IMR-90 (cell line): Measurements from ENCODE around the genes ANKS4B and PRKCB.

GRCh38 chr16:20884135-20884955 lies 15.8 kb downstream of the DCUN1D3 start:
- RRBS, result no CpG with 5 or more reads among the region's 7 CpGs
CAGE:
- cytosol, long polyA plus RNA, result no peak
- long polyA plus RNA, result no peak
- nucleus, long polyA plus RNA, result no peak

GRCh38 chr16:21100410-21100801 lies 50.2 kb downstream of the DNAH3 start:
- RRBS, result no CpG with 5 or more reads among the region's 4 CpGs
CAGE:
- cytosol, long polyA plus RNA, result no peak
- long polyA plus RNA, result no peak
- nucleus, long polyA plus RNA, result no peak

DNA sequence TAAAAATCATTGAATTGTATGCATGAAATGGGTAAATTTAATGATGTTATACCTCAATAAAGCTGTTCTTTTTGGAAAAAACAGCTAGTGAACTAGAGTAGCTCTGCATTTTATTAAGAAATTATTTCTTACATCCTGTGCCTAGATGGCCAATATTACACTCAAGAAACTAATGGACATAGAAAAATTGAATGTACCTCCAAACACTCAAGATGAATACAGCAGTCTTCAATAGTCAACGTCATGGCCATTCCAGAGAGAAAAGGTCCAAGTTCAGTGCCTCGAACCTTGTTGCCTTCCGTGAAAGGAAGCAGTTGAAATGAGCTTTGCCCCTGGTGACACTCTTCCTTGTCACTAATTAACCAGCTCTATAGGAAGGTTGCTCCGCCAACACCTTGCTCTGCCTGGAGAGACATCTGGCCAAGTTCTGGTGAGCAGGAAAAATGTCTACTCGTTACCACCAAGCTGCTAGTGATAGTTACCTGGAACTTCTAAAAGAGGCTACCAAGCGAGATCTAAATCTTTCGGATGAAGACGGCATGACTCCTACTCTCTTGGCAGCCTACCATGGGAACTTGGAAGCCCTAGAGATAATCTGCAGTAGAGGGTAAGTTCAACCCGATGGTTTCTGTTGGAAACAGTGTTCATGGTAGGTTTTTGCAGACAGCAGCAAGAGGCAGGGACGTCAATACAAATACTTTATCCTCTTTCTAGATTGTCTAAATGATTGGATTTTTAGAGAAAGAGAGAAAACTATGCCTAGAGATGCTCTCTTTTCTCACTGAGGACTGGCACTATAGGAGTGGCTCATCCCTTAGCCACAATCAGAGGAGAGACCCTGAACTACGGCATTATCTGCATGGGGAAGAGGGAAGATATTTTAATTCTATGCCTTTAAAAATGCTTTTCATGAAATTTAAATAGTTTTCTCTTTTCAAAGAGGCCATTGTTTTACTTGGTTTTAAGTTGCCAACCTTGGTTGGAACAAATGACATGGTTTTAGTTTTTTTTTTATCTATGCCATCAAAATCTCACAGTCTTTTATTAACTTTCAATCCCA lies at the start of gene ANKS4B:
ANKS4B (plus strand) TSS at position 405 of the 1,060 bp plus-strand sequence.
- RRBS, result no CpG with 5 or more reads among the region's 11 CpGs
CAGE:
- cytosol, long polyA plus RNA, result no peak
- long polyA plus RNA, result no peak
- nucleus, long polyA plus RNA, result no peak

DNA sequence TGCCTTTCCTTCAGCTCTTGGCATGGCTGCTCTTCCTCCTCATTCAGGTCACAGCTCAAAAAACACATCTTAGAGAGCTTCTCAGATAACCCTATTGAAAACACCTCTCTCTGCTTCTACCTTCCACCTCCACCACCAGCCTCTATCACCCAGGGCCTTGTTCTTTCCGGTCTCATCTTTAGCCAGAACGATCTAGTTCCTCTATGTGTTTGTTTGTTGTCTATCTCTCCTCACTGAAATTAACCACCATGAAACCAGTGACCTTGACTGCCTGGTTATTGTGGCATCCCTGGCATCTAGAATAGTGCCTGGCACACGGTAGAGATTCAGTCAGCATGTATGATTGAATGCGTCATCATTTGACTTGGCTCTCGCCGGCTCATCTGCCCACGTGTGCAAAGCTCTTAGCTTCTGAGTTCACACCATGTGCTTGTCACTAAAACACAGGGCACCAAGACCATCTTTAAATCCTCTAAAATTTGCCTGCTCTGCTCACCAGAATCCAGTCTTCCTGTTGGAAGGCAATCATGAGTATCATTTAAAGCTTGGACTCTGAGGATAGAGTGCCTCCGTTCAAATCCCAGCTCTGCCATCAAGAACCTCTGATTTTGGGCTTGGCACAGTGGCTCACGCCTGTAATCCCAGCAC lies 12.6 kb downstream of the CRYM start:
- RRBS, result no CpG with 5 or more reads among the region's 9 CpGs
CAGE:
- cytosol, long polyA plus RNA, result no peak
- long polyA plus RNA, result no peak
- nucleus, long polyA plus RNA, result no peak

- RRBS, result no CpG with 5 or more reads among the region's 16 CpGs
CAGE:
- cytosol, long polyA plus RNA, result no peak
- long polyA plus RNA, result no peak
- nucleus, long polyA plus RNA, result no peak
These were observed 81.9 kb upstream of the CRYM start for GRCh38 chr16:21359932-21360465.

DNA sequence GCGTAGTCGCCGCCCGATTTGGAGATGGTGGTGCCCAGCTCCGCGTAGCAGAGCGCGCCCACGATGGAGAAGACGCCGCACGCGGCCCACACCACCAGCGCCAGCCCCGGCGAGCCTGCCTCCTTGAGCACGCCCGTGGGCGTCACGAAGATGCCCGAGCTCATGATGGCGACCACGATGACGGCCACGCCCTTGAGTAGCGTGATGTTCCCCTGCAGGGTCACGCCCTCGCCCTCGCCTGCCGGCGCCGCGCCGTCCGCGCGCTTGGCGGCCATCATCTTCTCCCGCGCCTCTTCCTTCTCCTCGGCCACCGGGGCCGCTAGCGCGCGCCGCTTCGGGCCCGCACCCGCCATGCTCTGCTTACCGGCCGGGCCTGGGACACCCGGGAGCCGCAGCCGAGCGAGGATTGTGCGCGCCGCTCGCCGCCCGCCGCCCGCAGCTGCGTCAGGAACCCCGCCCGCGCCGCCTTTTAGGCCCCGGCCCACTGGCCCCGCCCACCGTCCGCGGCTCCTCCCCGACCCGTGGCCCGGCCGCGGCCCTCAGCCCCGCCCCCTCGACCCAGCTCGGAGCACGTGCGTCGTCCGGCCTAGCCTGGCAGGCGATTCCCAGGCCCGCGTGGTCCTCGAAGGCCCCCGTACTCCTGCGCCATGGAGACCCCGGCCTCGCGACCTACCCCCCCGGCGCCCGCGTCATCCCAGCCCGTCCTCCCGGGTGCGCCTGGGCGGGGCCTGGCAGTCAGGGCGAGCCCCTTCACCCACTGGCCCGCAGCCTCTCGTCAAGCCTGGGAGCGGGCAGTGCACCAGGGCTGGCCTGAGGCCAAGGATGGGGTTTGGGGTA lies 79.1 kb upstream of the METTL9 start:
- RRBS, result under 1% methylated on average over 7 of the region's 107 CpGs
CAGE:
- cytosol, long polyA plus RNA, result no peak
- long polyA plus RNA, result no peak
- nucleus, long polyA plus RNA, result start-site peak on the minus strand centred at position 426 of the sequence, 121 bp wide, 23 and 66 reads in 2 replicates

DNA sequence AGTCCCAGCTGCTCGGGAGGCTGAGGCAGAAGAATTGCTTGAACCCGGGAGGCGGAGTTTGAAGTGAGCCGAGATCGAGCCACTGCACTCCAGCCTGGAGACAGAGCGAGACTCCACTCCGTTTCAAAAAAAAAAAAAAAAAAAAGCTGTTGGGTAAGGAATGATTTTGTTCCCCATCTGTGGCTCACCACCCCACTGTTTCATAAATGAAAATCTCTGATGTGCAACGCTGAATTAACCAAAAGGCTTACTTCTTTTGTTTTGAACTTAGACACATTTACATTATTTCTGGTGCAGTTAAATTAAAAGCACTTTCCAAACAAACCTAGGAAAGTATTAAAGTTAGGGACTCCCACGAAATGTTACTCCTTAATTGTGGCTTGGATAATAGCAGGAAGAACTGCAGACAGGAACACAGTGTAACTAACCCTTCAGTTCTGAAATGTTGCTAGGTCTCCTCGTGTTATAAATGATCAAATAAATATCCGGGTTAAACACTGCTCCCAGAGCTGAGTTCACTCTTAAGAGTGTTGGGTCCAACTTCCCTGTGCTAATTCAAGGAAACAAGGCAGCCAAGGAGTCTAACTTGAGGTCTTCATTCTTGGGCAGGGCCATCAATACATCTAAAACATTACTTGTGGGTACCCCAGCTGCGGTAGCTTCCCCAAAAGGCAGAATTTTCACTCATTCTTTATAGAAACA lies 998 bp upstream of the METTL9 start:
- RRBS, result no CpG with 5 or more reads among the region's 12 CpGs
CAGE:
- cytosol, long polyA plus RNA, result no peak
- long polyA plus RNA, result no peak
- nucleus, long polyA plus RNA, result no peak

- RRBS, result no CpG with 5 or more reads among the region's 17 CpGs
CAGE:
- cytosol, long polyA plus RNA, result no peak
- long polyA plus RNA, result no peak
- nucleus, long polyA plus RNA, result no peak
These were observed 14.1 kb upstream of the EEF2K start for GRCh38 chr16:22191726-22192726.

DNA sequence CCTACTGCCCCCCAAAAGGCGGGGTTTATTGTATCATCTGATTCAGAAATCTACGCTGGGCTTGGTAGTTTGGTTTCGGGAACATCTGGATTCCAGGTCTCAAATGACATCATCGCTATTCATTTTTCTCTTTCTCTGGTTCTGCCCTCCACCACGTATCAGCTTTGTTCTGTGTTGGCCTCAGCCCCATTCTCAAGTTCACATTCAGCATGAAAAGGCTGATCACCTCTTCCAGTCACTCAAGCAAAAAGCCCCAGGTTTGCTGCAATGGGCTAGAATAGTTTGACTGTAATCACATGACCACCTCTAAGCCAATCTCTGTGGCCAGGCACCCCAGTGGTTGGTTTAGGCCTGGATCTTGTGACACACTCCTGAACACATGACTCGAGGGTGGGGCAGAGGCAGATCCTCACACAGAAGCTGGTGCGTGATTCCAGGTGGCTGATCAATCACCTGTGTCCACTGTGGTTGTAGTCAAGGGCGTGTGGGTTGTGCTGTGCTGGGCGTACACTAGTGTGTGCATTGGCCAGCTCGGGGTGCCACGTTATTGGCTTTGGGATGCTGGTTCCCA lies 11.8 kb downstream of the EEF2K start:
- RRBS, result no CpG with 5 or more reads among the region's 11 CpGs
CAGE:
- cytosol, long polyA plus RNA, result no peak
- long polyA plus RNA, result no peak
- nucleus, long polyA plus RNA, result no peak

- RRBS, result no CpG with 5 or more reads among the region's 15 CpGs
CAGE:
- cytosol, long polyA plus RNA, result no peak
- long polyA plus RNA, result no peak
- nucleus, long polyA plus RNA, result no peak
These were observed 14.5 kb downstream of the EEF2K start for GRCh38 chr16:22220513-22221137.

- RRBS, result no CpG with 5 or more reads among the region's 5 CpGs
CAGE:
- cytosol, long polyA plus RNA, result no peak
- long polyA plus RNA, result no peak
- nucleus, long polyA plus RNA, result no peak
These were observed 17.3 kb downstream of the CDR2 start for GRCh38 chr16:22357103-22357571.

DNA sequence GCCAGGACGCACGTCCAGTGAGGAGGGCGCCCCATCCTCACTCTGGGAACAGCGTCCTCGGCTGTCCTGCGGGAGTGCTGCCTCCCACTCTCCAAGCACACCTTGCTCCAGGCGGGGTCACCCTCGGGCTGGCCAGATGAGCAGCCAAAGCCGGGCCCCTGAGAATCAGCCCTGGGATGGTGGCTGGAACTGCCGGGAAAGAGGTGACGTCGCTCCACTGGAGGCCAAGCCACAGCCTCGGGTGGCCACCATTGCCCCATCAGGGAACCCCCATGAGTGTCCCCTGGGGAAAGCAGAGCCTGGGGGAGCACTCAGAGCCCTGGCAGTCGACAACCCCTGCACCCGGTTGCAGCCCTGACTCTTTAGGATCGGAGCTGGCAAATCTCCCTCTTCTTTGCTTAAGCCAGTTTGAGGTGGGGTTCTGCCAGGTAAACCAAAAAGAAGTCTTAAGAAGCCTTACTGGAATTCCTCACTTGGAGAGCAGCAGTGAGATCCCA lies 51.1 kb upstream of the CDR2 start:
- RRBS, result no CpG with 5 or more reads among the region's 16 CpGs
CAGE:
- cytosol, long polyA plus RNA, result no peak
- long polyA plus RNA, result no peak
- nucleus, long polyA plus RNA, result no peak

DNA sequence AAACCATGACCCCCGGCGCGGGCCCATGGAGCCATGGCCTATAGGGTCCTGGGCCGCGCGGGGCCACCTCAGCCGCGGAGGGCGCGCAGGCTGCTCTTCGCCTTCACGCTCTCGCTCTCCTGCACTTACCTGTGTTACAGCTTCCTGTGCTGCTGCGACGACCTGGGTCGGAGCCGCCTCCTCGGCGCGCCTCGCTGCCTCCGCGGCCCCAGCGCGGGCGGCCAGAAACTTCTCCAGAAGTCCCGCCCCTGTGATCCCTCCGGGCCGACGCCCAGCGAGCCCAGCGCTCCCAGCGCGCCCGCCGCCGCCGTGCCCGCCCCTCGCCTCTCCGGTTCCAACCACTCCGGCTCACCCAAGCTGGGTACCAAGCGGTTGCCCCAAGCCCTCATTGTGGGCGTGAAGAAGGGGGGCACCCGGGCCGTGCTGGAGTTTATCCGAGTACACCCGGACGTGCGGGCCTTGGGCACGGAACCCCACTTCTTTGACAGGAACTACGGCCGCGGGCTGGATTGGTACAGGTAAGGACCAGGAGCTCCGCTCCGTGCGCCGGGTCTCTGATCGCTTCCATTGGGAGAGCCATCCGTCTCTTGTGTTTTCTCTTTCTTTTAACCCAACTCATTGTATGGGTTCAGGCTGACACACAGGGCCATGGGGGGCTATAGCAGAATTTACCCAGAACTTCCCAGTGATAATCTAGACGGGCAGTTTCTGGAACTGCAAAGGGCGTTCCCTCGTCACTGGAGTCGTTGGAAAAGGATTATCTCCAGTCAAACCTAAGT lies 805 bp downstream of the HS3ST2 start:
- RRBS, result 6% methylated on average over 26 of the region's 64 CpGs
CAGE:
- cytosol, long polyA plus RNA, result no peak
- long polyA plus RNA, result no peak
- nucleus, long polyA plus RNA, result no peak

- RRBS, result no CpG with 5 or more reads among the region's 10 CpGs
CAGE:
- cytosol, long polyA plus RNA, result no peak
- long polyA plus RNA, result no peak
- nucleus, long polyA plus RNA, result no peak
These were observed 80.6 kb downstream of the USP31 start for GRCh38 chr16:23068591-23069020.

DNA sequence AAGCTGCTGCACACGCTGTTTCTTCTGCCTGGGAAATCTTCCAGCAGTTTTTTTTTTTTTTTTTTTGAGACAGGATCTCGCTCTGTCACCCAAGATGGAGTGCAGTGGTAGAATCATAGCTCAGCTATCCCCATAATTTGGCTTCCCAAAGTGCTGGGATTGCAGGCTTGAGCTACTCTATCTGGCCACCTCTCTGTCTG lies 34.8 kb upstream of the SCNN1B start:
- RRBS, result no CpG with 5 or more reads among the region's 2 CpGs
CAGE:
- cytosol, long polyA plus RNA, result no peak
- long polyA plus RNA, result no peak
- nucleus, long polyA plus RNA, result no peak

- RRBS, result no CpG with 5 or more reads among the region's 6 CpGs
CAGE:
- cytosol, long polyA plus RNA, result no peak
- long polyA plus RNA, result no peak
- nucleus, long polyA plus RNA, result no peak
These were observed 13.5 kb upstream of the COG7 start for GRCh38 chr16:23466205-23467133.

GRCh38 chr16:23538488-23538964 lies 18.6 kb downstream of the EARS2 start:
- RRBS, result no CpG with 5 or more reads among the region's 5 CpGs
CAGE:
- cytosol, long polyA plus RNA, result no peak
- long polyA plus RNA, result no peak
- nucleus, long polyA plus RNA, result no peak

DNA sequence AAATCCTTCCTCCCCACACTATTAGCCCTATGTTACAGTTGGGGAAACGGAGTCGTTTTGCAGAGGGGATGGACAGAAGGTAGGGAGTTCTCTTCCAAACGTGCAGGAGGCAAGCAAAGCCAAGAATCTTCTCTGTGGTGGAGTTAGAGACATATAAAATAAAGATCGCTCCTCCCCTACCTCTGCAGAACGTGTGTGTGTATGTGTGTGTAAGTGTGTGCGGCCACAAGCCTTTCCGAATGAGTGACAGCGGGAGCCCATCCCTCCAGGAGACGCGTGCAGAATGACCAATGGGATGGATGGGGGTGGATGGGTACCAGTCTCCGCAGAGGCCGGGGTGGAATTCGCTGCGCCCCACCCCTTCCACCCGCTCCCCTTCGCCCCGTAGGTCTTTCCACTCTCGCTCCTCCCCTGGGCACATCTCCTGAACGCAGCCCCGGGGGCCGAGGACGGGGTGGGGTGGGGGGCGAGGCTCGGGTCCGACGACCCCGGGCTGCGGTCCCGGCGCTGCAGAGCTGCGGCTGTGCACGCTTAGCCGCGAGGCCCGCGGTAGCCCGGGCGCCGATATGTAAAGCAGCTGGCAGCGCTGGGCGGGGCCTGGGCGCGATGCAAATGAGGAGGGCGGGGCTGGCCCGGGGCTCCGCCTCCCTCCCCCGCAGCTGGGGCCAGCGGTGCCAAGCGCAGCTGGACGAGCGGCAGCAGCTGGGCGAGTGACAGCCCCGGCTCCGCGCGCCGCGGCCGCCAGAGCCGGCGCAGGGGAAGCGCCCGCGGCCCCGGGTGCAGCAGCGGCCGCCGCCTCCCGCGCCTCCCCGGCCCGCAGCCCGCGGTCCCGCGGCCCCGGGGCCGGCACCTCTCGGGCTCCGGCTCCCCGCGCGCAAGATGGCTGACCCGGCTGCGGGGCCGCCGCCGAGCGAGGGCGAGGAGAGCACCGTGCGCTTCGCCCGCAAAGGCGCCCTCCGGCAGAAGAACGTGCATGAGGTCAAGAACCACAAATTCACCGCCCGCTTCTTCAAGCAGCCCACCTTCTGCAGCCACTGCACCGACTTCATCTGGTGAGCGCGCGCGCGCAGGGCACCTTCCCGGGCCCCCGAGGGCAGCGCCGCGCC lies at the start of gene PRKCB:
PRKCB (plus strand) TSS at position 687 of the 1,106 bp plus-strand sequence.
- RRBS, result 4% methylated on average over 55 of the region's 110 CpGs
CAGE:
- cytosol, long polyA plus RNA, result no peak
- long polyA plus RNA, result no peak
- nucleus, long polyA plus RNA, result no peak

DNA sequence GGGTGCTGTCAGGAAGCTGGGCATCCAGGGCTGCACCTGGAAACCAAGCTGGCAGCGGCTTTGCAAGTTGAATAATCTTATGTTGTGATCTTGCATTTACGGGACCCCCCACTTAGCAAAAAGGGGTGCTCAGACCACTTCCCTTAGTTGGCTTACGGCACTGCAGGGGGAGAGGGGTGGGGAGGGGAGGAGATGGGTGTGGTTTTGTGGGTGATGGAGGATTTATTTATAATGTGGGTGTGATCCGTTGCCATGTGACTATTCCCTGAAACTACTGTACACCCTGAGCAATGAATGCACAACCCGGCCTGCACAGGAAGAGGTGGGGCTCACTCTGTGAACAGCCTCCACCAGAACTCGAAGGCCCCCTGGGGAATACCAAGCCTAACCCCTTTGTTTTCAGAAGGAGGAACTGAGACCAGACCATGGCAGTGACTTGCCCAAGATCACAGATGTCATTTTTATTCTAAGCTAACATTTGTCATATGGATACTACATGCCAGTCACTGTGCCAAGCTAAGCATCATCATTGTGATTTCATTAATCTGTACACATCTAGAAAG lies 178.4 kb downstream of the PRKCB start:
- RRBS, result no CpG with 5 or more reads among the region's 6 CpGs
CAGE:
- cytosol, long polyA plus RNA, result no peak
- long polyA plus RNA, result no peak
- nucleus, long polyA plus RNA, result no peak

- RRBS, result no CpG with 5 or more reads among the region's 17 CpGs
CAGE:
- cytosol, long polyA plus RNA, result no peak
- long polyA plus RNA, result no peak
- nucleus, long polyA plus RNA, result no peak
These were observed 199.5 kb downstream of the PRKCB start for GRCh38 chr16:24035193-24035838.